ENCODE results near the gene RFC3.

DNA sequence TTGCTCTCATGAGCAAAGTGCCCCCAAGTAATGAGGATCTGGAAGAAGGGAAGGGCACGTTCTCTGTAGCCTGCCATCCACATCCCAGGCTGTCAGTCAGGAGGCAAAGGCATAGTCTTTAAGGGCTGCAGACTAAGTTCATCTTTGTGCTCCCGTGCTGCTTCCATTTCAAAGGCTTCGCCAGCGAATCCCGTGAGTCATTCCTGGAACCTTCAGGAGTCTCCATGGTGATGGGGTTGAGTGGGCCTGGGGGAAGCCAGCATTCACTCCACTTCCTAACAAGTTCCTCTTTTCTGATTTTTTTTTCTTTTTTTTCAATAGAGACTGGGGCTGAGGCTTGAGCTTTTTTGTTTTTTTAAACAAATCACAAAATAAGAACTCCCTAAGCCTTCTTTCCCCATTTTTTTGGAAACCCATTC lies 33.0 kb upstream of the MEDAG start:
- PRO-cap = no peak
- RAMPAGE, long total RNA = no peak

GRCh38 chr13:31200285-31200656 lies 496 bp downstream of the B3GLCT start:
- PRO-cap = bidirectional peak, plus-strand start at chr13:31200382, minus-strand start at chr13:31200319; bidirectional peak, plus-strand start at chr13:31200598, minus-strand start at chr13:31200510
- RAMPAGE, long total RNA = no peak

DNA sequence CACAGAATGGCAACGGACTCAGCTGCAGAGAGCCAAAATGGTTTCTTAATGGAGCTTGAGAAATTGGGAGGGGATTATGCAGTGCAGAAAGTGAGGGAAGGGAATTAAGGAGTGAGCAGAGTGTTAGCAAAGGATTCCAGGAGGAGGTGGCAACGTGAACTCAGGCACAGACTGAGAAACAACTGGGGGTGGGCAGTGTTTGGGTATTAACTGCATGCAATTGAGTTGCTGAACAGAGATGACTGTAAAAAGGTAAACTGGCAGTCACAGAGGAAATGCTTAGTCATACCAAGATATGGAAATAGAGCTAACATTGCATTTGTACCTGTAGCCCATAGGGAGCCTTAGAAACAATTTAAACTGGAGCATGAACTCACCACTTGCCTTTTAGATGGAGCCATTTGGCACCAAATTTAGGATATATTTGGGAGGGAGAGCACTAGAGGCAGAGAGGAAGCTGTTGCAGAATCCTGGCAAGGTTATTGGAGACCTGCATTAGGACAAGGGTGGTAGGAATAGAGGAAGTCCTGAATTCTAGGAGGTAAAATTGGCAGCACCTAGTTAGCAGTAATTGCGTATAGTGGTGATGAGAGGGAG lies 100.6 kb upstream of the FRY start:
- PRO-cap = no peak
- RAMPAGE, long total RNA = no peak

GRCh38 chr13:31945500-31946386 lies 85.8 kb upstream of the FRY start:
- PRO-cap = no peak
- RAMPAGE, long total RNA = no peak

DNA sequence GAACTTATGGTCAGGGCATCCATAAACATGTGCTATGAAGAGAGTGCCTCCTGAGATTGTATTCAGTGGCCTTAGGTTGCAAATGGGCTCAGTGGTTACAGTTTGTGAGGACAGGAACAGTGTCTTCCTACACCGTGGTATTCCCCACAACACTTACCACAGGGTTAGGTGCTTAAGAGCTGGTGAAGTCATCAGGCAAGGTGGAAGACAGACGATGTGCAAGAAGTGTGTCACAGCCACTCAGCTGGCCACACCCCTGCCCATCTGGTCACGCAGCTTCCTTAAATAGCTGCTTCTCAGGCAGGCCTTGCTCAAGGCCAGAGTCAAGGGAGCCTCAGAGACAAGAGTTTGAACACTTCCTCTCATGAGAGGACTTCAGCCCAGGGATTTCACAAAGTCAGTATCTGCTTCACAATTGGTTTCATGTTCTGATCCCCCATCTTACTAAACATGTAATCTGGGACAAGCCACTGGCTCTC lies 80.4 kb upstream of the FRY start:
- PRO-cap = no peak
- RAMPAGE, long total RNA = no peak

- PRO-cap = no peak
- RAMPAGE, long total RNA = no peak
Observed at GRCh38 chr13:32032034-32032294, 390 bp downstream of the FRY start.

DNA sequence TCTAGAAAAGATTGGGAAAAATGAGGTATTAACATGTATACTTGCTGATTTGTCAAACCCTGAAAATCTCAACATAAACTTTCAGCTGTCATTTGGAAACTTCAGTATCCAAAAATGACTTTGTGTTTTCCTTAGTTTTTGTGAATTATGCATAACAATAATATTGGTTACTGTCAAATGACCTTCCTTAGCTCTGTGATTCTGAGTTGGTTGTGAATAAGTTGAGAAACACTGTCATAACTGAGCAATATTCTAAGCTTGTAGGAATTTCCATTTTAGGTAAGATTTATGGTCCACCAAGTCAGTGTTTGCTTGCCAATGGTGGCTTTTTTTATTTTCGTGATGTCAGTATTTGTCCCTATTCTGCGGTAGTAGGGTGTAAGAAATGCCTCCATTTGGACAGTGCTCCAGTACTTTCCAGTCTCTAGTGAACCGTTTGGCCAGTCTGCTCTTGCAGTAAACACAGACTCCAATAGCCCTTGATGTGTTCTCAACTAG lies 94.6 kb downstream of the FRY start:
- PRO-cap = no peak
- RAMPAGE, long total RNA = no peak

DNA sequence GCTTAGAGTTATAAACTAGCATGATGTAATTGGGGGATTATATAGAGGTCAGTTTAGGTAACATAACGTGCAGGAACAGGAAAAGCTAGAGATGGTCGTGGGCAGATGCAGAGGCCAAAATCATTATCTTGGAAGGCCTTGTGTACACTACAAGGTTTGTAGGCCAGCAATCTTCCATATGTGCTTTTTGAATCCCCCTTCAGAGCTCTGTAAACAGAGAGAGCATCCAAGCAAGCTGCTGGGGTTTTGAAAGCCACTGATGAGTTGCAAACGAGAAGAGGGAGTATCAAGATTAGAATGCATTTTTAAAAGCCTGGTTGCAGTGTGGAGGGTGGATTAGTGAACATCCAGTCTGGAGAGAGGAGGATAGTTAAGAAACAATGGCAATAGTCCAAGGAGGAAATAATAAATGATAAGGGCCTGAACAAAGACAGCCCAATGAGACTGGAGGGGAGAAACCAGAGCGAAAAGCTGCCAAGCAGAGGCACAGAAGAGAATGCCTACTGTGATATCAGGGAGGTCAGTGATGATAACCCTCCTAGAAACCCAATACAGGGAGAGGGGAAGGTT lies 109.6 kb downstream of the ZAR1L start:
- PRO-cap = no peak
- RAMPAGE, long total RNA = no peak

- PRO-cap = no peak
- RAMPAGE, long total RNA = no peak
Observed at GRCh38 chr13:32471364-32471853, 43.5 kb upstream of the N4BP2L1 start.

DNA sequence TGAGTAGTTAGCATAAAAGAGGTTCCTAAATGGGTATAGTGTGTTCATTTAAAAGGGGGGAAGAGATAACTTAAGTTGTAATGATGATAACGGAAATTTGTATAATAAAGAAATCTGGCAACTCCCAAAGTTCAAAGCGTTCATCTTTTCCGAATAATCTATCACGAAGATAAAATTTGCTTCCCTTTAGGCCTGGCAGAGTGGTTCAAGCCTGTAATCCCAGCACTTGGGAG lies 1.1 kb downstream of the N4BP2L2 start:
- PRO-cap = no peak
- RAMPAGE, long total RNA = no peak

- PRO-cap = bidirectional peak, plus-strand start at chr13:32538966, minus-strand start at chr13:32538792
- RAMPAGE, long total RNA = no peak
Observed at GRCh38 chr13:32538866-32539436, 356 bp upstream of the N4BP2L2 start.

DNA sequence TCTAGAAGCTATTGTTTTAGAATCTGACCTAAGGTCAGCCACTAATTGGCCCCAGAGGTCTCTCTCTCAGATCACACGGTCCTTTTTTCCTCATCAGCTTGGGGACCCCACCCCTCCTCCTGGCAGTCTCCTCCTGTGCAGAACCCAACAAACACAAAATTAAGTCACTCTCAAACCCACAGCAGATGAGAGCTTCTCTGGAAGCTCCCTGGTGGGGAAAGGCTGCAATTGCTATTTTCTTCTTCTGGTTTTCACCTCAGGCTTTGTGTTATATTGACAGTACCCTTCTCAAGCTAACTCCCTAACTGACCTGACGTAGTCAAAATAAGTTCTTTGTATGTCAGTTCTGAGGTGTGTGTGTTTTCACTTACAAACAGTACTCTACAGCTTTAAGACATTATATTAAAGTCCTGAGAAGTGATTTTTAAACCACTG lies 41.3 kb downstream of the KL start:
- PRO-cap = no peak
- RAMPAGE, long total RNA = no peak

- PRO-cap = no peak
- RAMPAGE, long total RNA = no peak
Observed at GRCh38 chr13:33090643-33091167, 74.5 kb downstream of the KL start.

- PRO-cap = no peak
- RAMPAGE, long total RNA = no peak
Observed at GRCh38 chr13:33235135-33235759, 50.3 kb downstream of the STARD13 start.

GRCh38 chr13:33642209-33643158 lies 175.5 kb upstream of the RFC3 start:
- PRO-cap = no peak
- RAMPAGE, long total RNA = no peak

- PRO-cap = bidirectional peak, plus-strand start at chr13:33818153, minus-strand start at chr13:33818003
- RAMPAGE, long total RNA = no peak
Observed at GRCh38 chr13:33817863-33818436, at the start of gene RFC3. Gene RFC3 (plus strand): TSS chr13:33818149.

GRCh38 chr13:34750254-34750667 lies 191.8 kb upstream of the NBEA start:
- PRO-cap = no peak
- RAMPAGE, long total RNA = no peak

DNA sequence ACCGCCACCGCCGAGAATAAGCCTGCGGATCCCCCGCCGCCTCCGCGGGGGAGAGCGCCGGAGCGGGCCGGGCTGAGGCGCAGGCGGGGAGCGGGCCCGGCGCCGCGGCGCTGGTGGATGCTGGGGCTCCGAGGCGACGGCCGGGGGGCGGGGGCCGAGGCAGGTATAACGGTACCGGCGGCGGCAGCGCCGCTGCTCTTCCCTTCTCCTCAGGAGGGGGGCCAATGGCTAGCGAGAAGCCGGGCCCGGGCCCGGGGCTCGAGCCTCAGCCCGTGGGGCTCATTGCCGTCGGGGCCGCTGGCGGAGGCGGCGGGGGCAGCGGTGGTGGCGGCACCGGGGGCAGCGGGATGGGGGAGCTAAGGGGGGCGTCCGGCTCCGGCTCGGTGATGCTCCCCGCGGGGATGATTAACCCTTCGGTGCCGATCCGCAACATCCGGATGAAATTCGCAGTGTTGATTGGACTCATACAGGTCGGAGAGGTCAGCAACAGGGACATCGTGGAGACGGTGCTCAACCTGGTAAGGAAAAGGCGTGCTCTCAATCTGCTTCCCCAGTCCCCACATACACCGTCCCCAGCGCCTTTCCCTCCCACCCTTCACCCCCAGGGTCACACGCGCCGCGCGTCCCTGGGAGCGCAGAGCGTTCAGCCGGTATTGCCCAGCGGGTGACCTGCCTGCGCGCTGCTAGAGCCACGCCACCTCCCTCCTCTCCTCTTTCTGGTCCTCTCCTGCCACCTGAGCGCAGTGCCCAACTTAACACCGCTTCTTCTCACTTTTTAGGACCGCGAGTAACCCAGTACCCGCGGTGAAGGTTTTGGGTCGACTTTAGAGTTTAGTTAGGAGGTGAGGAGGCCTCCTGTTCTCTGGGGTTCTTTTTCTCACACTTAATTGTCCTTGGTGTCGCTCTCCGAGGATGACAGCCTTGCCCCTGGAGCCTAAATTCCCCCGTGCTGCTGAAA lies 806 bp downstream of the NBEA start:
- PRO-cap = no peak
- RAMPAGE, long total RNA = no peak

DNA sequence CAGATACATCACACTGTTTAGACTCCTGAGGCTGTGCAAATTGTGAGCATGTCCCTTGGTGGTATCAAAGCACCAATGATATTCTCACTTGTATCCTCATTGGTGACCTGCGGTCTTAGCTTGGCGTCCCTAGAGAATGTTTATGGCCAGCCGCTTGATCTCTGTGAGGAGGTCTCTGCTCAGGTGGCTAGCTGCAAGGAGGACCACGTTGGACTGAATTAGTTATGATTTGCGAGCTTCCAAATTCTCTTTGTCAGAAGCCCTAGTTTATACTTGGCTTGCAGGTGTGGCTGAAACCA lies 283.7 kb upstream of the MAB21L1 start:
- PRO-cap = no peak
- RAMPAGE, long total RNA = no peak

DNA sequence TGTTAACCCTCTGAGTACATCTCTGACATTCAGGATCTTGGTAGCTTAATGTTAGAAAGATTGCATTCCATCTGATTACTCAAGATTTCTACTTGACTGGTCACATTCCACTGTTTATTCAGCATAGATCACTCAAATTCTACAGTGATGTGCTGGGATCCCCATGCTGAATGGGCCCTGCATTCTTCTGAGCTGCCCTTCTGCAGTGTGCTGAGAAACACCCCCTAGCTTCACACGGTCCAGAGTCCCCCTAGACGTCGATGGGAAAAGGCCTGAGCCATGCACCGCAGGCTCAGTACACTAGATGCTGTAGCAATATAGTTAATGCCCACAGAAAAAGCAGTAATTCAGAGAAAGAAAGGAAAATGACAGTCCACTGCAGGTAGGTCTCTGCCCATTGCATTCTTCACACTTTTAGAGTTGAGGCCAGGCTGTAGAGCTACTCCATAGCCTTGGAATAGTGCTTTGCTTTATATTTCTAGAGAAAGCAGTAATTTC lies 295.6 kb upstream of the MAB21L1 start:
- PRO-cap = no peak
- RAMPAGE, long total RNA = no peak